H4 (cell line): ENCODE measurements around a stretch of chr1.

DNA sequence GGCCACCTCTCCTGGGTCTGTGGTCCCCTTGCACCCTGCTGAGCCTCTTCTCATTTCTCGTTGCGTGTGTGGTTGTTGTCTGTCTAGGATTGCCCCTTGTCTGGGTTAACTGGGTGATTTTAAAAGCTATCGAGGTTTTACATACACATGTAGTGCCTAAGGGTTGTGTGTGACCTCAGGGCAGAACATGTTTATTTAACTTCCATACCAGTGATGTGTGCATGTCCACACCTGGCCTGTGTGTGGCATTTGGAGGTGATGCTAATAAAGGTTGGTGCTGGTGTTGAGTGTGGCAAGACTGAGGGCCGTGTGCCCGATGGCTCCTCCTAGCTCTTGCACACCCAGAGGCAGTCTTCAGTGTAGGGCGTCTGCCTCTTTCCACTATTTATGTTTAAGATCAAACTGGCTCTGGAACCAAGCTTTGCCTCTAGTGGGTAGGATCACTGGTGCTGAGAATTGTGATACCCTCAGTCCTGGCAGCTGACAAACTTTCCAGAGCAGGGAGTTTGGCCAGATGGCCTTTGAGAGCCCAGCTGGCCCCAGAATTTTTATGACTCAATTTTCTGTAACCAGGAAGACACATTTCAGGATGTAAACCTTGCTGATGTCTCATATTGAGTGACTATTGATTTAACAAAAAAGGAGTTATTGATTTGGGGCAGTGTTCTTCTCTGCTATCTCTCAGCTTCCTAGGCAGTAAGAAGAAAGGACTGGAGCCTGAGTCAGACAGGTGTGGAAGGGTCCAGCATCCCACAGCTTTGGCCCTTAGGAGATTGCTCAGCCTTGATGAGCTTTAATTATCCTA lies 6.7 kb downstream of the COQ8A start:
- RAMPAGE, long total RNA, result no peak

GRCh38 chr1:227160400-227160899 lies 157.8 kb downstream of the CDC42BPA start:
- RAMPAGE, long total RNA, result no peak

DNA sequence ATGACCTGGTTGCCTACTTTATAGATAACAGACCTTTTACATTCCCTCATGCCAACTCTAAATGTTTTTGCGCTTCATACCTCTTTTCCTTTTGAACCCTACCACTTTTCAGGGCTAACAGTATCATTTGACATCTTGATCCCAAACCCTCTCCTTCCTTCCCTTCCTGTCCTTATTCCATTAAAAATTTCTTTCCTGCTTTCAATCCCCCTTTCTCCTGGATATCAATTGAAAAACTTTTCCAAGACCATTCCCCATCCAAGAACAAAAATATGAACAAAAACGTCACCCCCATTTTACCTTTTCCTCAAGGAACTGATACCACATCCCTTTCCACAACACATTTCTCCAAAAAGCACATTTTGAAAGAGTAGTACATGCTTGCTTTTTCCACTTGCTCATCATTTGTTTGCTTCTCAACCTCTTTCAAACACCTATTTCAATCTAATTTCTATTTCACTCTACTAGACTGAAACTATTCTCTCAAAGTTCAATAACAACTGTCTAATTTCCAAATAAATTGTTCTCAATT lies 97.6 kb downstream of the CDC42BPA start:
- RAMPAGE, long total RNA, result no peak

DNA sequence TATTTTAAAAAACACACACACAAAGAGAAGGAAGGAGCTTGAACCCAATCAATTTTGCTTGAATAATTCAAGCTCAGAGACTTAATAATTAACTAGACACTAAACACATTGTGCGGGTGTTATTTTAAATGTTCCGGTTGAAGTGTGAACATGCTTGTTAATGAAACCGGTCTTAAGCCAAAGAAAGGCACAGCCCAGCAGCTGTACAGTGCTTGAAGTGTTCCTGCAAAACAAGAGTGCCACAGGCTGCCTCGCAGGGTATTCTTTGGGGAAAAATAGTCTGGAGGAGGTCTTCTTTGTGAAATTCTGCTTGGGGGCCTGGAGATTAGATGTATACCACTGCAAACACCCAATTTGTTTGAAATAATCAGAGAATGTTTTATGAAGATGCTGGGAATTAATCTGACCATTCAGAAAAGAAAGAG lies 2.2 kb upstream of the CDC42BPA start:
- RAMPAGE, long total RNA, result no peak

GRCh38 chr1:227439812-227440520 lies 121.7 kb upstream of the CDC42BPA start:
- RAMPAGE, long total RNA, result no peak

DNA sequence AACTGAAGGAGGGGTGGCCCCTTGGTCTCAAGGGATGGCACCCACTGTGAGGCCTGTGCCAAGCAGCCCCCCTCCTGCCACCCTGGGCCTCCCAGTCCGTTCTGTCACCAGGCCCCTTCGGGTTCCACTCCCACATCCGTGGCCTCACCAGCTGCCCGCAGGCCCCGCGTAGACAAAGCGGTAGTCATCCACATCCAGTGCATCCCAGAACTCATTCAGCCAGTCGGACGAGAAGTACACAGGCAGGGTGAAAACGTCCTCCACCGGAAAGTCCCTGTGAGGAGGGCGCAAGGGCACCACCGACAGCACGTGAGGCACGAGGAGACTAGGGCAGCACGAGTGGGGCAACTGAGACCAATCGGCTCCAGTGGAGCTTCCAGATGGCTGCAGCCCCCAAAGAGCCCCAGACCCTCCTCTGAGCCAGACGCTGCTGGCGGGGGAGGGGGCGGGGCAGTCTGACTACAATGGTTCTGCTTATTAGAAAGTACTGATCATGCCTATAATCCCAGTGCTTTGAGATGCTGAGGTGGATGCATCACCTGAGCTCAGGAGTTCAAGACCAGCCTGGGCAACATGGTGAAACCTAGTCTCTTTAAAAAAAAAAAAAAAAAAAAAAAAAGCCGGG lies 1.2 kb downstream of the JMJD4 start:
- RAMPAGE, long total RNA, result no peak

DNA sequence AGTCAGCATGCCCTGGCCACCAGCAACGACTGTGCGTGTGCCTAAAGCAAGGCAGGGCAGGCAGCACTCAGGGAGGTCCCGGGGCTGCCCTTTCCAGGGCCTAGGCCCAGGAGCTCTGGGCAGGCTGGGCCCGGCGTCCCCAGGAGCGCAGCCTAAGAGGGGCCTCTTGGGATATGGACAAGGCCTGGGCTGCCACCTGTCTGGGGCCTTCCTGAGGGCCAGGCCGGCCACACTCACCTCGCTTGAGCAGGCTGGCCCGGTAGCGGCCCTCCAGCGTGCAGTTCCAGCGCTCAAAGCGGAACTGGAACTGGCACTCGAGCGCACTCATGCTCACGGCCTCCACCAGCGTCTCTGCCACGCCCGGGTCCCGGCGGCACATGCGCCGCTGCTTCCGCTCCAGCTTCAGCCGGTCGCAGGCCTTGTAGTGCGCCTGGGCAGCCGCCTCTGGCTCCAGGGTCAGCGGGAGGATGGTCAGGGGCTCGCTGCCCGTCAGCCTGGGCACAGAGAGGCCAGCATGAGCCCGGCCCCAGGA lies 22.6 kb downstream of the WNT9A start:
- RAMPAGE, long total RNA, result no peak

DNA sequence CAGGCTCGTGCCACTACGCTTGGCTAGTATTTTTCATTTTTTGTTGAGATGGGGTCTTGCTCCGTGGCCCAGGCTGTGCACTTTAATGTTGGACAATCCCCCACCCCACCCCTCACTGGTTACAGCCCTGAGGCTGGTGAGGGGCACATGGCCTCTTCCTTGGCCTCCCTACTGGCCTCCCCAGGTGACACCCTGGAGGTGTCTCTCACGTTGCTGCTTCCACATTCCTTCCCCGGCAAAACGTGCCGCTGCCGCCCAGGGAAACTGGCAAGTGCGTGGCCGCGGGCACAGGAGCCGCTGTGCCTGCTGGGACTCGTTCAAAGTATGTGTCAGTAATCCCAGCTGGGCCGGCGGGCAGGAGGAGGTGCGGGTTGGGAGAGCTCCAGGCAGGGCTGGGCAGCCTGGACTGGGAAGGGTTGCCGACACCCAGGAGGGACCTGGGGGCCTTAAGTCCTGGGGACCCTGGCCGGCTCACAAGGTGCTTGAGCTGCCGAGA lies 6.4 kb downstream of the WNT3A start:
- RAMPAGE, long total RNA, result no peak

- RAMPAGE, long total RNA, result no peak
Measured at GRCh38 chr1:228037517-228038379, 30.9 kb downstream of the WNT3A start.

DNA sequence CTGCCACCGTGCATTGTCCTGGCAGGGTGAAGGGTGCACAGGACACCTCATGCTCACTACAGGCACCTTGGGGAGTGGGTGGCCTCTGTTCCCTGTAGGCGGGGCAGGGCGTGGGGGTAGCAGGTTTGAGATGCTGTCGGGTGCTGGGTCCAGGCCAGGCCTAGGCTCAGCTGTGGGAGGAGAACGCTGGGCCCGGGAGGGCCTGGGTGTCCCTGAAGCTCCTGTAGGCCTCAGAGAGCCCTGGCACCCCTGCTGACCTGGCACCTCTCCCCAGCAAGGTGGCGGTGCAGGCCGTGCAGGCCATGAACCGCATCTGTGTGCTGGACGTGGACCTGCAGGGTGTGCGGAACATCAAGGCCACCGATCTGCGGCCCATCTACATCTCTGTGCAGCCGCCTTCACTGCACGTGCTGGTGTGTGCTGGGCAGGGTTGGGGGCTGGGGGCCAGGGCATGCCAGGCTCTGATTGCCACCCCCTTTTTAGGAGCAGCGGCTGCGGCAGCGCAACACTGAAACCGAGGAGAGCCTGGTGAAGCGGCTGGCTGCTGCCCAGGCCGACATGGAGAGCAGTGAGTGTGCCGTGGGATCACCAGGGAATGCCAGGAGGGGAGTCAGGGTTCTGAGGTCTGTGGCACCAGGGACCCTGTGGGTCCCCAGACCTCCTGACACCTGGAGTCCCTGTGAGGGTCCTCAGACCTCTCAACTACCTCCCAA lies 2.4 kb upstream of the GJC2 start:
- RAMPAGE, long total RNA, result no peak

GRCh38 chr1:228148141-228149290 lies 1.2 kb upstream of the GJC2 start:
- RAMPAGE, long total RNA, result no peak

DNA sequence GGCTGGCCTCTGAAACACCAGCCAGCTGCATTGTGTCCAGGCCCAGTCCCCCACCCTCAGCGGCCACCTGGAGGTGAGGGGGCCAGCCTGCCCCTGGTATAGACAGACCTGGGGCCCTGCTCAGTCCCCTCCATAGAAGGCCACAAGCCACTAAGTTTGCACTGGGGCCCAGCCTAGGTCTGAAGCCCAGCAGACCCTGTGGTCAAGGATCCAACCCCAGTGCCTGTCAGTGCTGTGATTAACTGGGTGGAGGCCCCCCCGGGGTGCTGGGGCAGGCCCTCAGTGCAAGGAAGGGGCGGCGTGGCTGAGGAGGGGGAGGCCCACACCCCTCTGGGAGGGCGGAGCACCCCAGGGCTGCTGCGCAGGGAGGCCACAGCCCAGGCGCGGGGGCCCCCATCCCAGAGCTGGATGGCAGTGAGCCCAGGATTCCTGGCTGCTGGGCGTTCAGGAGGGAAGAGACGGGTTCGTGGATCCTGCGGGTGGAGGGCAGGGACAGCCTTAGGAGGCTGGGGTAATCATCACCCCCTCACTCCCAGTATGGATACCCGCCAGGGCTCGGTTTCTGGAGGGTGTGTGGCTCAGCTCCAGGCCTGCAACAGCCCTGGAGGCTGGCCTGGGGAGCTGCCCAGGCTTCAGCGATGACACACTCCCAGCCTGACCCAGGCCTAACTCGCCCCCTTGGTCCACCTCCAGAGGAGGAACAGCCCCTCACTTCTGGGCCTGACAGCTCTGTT lies 793 bp downstream of the GJC2 start:
- RAMPAGE, long total RNA, result no peak

GRCh38 chr1:228157361-228157913 lies 7.7 kb downstream of the GJC2 start:
- RAMPAGE, long total RNA, result no peak

DNA sequence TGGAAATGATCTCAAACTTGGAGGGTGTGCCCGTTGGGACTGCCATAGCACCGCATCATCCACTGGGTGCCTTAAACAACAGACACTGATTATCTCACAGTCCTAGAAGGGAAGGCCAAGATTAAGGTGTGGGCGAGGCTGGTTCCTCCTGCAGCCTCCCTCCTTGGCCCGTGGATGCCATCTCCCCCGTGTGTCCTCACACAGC lies 4.3 kb upstream of the IBA57 start:
- RAMPAGE, long total RNA, result no peak

- RAMPAGE, long total RNA, result no peak
Measured at GRCh38 chr1:228192153-228192657, 15.6 kb upstream of the OBSCN start.

GRCh38 chr1:228212425-228213065 lies 4.7 kb downstream of the OBSCN start:
- RAMPAGE, long total RNA, result no peak

DNA sequence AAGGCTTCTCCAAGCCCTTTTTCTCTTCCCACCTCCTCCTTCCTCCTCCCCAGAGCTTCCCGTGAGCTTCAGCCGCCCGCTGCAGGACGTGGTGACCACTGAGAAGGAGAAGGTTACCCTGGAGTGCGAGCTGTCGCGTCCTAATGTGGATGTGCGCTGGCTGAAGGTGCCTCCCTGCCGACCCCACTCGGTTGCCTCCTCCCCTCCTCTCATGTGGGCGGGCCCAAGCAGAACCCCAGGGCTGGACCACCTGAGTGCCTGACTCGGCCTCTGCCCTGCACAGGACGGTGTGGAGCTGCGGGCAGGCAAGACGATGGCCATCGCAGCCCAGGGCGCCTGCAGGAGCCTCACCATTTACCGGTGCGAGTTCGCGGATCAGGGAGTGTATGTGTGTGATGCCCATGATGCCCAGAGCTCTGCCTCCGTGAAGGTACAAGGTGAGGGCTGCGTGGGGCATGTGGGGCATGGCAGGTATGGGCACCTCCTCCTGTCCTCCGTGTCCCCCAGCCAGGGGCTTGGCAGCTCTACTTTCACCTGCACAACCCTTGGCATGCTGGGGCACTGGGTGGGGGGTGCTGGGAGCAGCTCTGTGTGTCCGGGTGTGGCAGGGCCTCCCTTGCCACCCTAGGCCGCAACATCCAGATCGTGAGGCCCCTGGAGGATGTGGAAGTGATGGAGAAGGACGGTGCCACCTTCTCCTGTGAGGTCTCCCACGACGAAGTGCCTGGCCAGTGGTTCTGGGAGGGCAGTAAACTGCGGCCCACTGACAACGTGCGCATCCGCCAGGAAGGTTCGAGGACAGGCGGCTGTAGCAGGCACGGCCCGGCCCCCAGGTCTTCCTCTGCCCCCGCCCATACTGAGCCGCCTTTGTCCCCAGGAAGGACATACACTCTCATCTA lies 69.3 kb downstream of the OBSCN start:
- RAMPAGE, long total RNA, result no peak

- RAMPAGE, long total RNA, result no peak
Measured at GRCh38 chr1:228288637-228288991, 80.8 kb downstream of the OBSCN start.

DNA sequence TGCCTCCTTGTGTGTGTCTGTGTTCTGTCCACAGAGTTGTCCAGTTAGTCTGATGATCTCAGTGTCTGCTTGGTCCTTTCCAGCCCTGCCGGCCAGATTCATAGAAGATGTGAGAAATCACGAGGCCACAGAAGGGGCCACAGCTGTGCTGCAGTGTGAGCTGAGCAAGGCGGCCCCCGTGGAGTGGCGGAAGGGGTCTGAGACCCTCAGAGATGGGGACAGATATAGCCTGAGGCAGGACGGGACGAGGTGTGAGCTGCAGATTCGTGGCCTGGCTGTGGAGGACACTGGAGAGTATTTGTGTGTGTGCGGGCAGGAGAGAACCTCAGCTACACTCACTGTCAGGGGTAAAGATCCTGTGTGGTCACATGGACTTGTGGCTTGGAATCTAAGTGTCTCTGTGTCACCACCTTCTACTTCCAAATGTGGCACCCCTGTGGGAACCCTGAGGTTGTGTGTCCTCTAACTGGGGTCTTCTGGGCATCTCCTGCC lies 95.8 kb downstream of the OBSCN start:
- RAMPAGE, long total RNA, result no peak

DNA sequence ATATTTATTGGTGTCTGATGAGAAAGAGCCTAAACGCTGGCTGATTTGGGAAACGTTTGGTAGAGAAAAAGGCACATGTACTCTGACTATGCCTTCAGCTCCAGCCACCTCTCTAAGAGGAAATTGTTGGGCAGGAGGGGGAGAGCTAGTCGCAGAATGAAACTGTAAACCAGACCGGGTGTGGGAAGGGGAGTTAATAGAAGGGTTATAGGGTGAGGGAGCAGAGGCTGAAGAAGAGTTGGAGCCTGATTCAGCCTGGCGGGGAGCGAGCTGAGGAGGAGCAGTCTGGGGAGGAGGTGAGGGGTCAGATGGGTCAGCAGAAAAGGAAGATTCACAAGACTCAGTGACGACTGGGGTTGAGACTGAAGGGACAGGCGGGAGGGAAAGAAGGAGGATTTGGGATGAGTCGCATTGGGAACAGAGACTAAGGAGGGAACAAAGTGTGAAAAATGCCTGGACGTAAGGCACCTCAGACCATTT lies 54.1 kb upstream of the RHOU start:
- RAMPAGE, long total RNA, result no peak